ENCODE results near the gene SNX15.

GRCh38 chr11:64725896-64726824 lies 3.2 kb upstream of the NRXN2 start:
- PRO-cap = no peak

- PRO-cap = no peak
Measured at GRCh38 chr11:64758011-64758700, 1.6 kb downstream of the PYGM start.

- PRO-cap = no peak
Measured at GRCh38 chr11:64758936-64759646, 683 bp downstream of the PYGM start.

DNA sequence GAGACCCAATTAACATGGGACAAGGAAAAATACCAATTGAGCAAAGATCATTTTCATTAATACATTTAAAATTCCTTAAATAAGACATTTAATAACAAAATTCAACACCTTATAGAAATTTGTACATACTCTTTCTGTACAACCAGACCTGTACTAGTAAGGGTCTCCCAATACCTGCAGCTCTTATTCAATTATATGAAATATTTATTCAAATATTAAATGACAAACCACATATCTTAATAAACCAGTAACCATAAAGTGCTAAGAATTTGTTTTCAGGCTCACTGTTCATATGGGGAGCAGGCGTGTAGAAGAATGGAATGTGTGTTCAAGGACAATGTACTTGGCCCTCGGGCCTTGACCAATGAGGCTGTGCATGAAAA lies 4.4 kb downstream of the SF1 start:
- PRO-cap = no peak

- PRO-cap = bidirectional peak, plus-strand start at chr11:64888093, minus-strand start at chr11:64887948
Measured at GRCh38 chr11:64887827-64888535, 9.6 kb upstream of the EHD1 start.

GRCh38 chr11:64906488-64906944 lies 10.5 kb downstream of the ATG2A start:
- PRO-cap = no peak

GRCh38 chr11:64908689-64909943 lies 7.9 kb downstream of the ATG2A start:
- PRO-cap = no peak

DNA sequence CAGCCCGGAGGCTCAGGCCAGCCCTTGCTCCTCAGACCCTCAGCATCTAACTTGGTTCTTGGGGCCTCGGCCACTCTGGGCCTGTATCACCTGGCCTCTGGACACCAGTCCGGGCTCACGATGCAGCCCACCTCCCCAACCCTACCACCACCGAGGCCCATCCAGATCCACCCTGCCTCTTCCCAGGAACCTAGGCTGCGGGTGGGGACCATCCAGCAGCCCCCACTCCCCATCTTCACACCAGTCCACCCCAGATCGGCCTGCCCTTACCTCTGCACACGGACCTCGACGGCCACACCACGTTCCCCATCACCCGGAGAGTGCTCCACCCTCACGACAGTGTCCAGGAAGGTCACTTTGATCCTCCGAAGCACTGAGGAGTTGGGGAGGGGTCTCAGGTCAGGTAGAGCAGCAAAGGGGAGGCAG lies 3.4 kb downstream of the ATG2A start:
- PRO-cap = no peak

DNA sequence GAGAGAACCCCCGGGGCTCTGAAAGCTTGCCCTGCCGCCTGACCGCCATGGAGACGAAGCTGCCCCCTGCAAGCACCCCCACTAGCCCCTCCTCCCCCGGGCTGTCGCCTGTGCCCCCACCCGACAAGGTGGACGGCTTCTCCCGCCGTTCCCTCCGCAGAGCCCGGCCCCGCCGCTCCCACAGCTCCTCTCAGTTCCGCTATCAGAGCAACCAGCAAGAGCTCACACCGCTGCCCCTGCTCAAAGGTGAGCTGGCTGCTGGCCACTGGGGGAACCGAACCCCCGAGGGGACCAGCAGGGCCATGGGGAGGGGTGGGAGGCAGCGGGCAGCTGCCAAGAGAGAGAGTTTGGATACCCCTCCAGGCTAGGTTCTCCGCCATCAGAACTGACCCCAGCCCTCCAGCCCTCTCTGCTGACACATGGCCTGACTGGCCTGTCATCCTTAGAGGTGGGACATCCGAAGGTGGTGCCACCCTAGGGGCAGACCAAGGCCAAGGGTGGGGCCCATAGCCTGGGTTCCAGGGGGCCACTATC lies 1.3 kb downstream of the PPP2R5B start:
- PRO-cap = no peak

DNA sequence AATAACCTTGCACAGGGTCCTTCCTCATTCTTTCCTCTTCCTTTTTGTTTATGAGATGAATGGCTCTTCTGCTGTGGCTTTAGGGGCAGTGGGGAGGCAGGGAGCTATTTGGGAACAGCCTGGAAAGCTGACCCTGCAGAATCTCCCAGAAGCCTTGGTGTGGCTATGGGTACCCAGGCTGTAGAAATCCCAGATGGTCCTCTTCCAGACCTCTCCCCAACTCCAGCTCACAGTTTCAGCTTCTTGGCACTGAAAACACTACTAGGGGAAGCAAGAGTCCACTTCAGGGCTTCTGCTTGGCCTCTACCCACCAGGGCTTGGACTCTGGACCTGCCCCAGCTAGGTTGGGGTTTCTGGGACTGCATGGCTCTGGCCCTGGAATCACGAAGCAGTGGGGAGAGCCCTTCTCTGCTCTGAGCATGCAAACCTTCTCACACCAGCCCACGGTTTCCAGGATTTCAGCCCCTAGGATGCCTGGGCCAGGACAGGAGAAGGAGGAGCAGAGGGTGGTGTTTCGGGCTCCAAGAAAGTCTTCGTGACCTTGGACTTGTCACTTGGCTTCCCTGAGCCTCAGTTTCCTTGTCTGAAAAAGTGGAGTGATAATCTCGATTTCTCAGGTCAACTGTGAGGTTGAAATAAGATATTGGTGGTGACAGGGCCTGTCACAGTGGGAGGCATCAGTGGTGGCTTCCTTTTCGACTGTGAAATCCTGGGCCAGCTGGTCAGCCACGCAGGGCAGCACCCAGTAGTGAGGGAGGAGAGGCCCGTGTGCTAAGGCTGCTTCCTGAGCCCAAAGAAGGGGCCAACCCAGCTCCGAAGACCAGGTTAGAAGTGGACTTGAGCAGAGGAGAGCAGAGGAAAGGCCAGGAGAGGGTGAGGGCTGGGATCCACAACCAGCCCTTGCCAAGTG lies 8.2 kb downstream of the BATF2 start:
- PRO-cap = no peak

GRCh38 chr11:65027000-65027966 lies at the start of gene SNX15:
Gene SNX15, plus strand, starts transcription at chr11:65027439.
- PRO-cap = unidirectional peak, plus-strand start at chr11:65027477; unidirectional peak, plus-strand start at chr11:65027855

GRCh38 chr11:65298011-65299356 lies 16.2 kb upstream of the CDC42EP2 start:
- PRO-cap = no peak

GRCh38 chr11:65301617-65302540 lies 12.8 kb upstream of the CDC42EP2 start:
- PRO-cap = no peak

GRCh38 chr11:65362293-65363003 lies 7.9 kb downstream of the TIGD3 start:
- PRO-cap = bidirectional peak, plus-strand start at chr11:65362793, minus-strand start at chr11:65362636

GRCh38 chr11:65392436-65393220 lies 6.2 kb downstream of the FRMD8 start:
- PRO-cap = no peak

GRCh38 chr11:65416395-65416786 lies 30.0 kb downstream of the FRMD8 start:
- PRO-cap = bidirectional peak, plus-strand start at chr11:65416636, minus-strand start at chr11:65416462

GRCh38 chr11:65422261-65422778 lies 35.9 kb downstream of the FRMD8 start:
- PRO-cap = bidirectional peak, plus-strand start at chr11:65422299, minus-strand start at chr11:65422212

DNA sequence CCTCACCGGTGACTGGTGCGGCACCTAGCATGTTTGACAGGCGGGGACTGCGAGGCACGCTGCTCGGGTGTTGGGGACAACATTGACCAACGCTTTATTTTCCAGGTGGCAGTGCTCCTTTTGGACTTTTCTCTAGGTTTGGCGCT lies 37.0 kb downstream of the FRMD8 start:
- PRO-cap = no peak

DNA sequence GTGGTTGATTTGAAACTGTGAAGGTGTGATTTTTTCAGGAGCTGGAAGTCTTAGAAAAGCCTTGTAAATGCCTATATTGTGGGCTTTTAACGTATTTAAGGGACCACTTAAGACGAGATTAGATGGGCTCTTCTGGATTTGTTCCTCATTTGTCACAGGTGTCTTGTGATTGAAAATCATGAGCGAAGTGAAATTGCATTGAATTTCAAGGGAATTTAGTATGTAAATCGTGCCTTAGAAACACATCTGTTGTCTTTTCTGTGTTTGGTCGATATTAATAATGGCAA lies 39.0 kb downstream of the FRMD8 start:
- PRO-cap = no peak

DNA sequence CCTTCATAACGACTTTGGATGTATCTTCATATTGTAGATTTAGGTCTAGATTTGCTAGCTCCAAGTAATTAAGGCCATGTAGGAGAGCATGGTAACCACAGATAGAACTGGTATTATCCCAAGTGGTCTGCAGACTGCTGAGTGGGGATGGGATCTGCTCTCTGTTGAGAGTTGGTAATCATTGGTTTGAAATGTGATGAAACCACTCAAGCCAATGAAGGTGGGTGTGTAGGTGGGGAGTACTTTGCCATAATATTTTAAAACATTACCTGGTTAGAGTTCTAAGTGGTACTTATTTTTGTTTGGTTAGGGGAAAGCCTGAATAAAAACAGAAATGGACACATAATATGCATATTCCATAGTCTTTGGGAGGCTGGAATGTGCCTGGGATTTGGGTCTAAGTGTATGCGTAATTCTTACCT lies 40.1 kb downstream of the FRMD8 start:
- PRO-cap = no peak